ENCODE measurements around the genes AP1M1 and SMIM7.

GRCh38 chr19:16119356-16119890, 7.7 kb downstream of the RAB8A start:
- PRO-cap, result no peak

DNA sequence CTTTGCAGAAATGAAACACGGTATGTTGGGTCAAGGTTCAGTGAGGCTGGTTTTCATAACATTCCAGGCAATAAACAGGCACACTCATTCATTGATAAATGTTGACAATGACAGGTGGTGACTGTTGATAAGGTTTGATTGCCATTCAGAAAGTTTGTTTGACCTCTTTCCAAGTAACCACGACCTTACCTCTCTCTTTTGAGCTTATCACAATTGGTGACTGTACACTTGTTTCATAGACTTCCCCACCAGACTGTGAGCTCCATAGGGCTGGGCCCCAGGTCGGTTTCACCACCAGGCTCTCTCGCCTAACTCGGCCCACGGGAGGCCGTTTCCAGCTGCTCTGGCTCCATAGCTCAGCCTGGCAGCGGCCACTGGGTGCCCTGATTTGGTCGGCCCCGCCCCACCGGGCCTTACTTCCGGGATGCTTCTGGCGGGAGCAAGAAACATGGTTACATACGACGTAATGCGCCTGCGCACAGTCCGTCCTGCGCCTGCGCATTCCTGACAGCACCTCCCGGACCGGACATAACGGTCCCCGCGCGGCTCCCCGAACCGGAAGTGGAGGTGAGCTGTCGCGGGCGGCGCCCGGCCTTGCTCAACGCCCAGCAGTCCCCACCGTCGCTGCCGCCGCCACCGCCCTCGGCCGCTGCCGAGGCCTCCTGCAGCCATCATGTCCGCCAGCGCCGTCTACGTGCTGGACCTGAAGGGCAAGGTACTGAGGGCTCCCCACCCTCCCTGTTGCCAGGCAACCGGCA, at the start of gene AP1M1:
TSS of gene AP1M1 (plus strand) at position 558 of the 758 bp plus-strand sequence.
- PRO-cap, result bidirectional peak, plus-strand start at position 558 of the sequence, minus-strand start at position 353 of the sequence

DNA sequence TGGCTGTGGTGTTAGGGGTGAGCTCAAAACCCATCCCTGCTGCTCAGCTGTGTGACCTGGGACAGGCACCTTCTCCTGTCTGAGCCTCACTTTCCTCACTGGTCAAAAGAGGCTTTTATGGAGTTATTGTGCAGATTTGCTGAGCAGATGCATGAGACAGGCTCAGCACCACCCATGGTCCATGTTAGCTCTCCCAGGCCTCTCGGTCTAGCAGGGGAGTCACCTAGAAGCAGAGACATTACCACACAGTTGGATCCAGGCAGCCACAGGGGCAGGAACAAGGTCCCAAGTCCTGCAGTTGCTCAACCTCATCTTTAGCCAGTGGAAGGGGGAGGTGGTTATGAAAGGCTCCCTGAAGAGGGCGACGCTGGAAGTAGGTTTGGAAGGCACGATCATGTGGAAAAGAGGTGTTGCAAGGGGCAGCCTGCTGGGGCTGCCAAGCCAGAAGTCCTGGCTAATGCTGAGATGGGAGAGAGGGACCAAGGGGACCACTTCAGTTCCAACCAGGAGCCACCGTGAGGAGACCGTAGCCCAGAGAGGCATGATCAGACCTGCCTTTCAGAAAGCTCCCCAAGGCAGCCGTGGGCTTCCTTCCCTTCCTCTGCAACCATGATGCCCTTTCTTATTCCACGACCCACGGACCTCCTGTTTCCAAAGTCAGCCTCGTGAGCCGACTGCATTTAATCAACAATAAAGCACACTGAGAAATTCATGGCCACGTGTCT, 2.4 kb downstream of the AP1M1 start:
- PRO-cap, result no peak

- PRO-cap, result no peak
Measured at GRCh38 chr19:16331140-16331566, 6.5 kb downstream of the KLF2 start.

- PRO-cap, result no peak
Measured at GRCh38 chr19:16351012-16351499, 26.4 kb downstream of the KLF2 start.

DNA sequence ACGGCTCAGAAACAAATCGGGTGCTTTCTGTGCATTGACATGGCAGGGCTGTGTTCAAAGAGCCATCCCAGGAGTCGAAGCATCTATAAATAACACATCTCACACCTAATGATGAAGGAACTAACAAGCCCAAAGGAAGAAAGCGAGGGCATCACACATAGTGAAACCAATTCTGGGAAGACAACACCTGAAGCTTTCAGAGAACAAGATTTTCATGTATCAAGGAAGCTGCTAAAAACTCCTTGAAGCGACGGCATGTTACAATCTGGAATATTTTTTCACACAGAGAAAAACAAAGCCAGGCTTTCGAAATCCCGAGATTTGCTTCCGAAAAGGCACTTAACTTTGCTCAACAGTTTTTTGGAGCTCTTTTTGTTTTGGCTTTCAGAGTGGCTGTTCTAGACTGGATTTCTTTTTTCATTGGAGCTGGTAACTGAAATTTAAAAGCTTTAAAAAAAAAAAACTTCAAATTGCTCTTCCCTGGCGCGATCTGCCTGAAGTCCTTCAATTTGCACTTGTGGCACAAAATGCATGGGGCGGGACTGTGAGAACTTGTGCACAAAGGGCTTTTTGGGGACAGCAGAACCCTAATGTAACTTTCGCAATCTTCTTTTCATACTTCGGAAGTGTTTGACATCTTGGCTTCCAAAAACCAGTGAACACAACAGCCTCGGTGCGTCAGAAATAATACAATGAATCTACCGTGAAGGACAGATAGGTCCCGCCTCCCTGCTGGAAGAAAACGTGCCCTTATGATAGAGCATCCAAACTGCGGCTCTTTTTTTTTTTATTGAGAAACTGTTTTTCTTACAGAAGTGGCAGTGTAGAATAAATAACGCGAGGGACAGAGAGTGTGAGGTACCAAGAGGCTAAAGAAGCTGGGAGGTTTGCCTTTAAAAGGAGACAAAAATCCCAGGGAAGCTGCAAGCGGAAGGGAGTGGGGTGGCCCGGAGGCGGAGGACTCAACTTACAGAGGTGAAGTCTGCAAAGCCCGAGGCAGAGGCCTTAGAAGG, 36.5 kb downstream of the KLF2 start:
- PRO-cap, result no peak

- PRO-cap, result bidirectional peak, plus-strand start at chr19:16367612, minus-strand start at chr19:16367445
Measured at GRCh38 chr19:16367159-16367918, 42.7 kb downstream of the KLF2 start.

DNA sequence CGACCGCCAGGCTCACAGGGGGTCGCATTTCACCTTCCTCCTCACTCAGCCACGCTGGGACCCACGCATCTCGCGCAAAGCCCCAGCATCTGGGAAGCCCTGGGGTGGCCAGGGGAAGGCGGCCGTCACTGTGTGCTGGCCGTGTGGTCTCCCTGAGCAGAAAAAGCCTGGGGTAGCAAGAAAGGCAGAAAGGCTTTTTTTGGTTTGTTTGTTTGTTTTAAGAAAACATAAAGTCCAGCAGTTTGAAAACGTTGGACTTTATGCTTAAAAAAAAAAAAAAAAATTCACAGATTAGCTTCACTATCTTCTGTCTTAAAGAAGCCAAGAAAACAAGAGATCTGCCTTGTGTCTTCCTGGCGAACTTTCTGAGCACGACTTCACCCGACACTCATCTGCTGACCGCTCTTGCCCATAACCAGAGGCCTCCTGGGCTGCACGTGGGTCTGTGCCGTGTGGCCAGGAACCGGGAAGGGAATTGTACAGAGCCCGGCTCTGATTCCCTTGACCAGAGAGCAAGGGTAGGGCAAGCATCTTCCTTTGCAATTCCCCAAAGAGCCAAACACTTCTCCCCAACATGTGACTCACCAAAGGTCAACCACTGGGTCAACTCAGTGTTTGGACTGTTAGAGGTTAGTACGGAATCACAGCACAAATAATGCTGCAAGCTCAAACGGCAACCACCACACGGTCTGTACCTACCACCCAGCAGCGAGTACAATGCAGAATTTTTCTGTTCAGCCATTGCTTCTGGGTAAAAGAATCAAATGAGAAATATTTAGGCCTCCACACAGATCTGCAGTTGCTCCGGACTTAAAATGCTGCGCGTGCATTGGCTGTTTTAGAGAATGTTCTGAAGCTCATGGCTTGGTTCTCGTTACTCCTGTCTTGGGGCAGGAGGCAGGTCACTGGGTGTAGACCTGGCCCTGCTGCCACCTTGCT, 48.9 kb downstream of the KLF2 start:
- PRO-cap, result unidirectional peak, minus-strand start at position 367 of the sequence

- PRO-cap, result no peak
Measured at GRCh38 chr19:16374358-16374659, 49.7 kb downstream of the KLF2 start.

DNA sequence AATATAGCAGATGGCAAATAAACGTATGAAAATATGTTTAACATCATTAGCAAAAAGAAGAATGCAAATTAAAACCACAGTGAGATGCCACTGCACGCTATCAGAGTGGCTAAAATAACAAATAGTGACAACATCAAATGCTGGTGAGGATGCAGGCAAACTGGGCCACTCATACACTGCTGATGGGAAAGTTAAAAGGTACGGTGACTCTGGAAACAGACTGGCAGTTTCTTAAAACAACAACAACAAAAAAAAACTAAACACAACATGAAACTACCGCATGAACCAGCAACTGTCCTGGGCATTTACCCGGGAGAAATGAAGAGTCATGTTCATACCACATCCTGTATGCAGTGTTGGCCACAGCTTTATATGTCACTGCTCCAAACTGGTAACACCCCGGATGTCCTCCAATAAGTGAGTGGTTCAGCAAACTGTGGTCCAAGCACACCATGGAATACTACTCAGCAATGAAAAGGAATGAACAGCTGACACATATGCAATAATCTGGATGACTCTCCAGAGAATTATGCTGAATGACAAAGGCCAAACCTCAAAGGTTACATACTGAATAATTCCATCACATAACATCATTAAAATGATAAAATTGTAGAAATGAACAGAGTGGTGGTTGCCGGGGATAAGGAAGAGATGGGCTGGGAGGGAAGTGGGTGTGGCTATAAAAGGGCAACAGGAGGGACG, 22.3 kb downstream of the EPS15L1 start:
- PRO-cap, result no peak

GRCh38 chr19:16457445-16458765, 13.9 kb downstream of the EPS15L1 start:
- PRO-cap, result no peak

DNA sequence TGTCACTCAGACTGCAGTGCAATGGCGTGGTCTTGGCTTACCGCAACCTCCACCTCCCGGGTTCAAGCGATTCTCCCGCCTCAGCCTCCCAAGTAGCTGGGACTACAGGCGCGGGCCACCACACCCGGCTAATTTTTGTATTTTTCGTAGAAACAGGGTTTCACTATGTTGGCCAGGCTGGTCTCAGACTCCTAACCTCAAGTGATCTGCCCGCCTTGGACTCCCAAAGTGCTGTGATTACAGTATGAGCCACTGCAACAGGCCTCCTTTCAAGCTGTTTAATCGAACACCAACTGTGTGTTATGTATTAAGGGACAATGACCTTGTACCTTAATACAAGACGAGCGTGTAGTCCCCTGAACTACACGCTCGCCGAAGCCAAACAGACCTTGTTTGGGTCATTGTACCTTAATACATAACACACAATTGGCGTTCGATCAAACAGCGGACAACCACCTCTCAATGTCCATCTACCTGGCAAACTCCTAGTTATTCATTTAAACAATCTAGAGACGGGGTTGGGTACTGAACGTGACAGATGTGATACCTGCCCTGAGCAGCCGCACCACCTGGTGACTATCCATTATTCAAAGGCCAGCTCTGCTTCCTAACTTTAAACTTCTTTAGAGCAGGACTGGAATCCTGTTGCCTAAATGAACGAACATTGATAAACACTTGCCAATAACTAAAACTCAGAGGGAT, 1.4 kb downstream of the CHERP start:
- PRO-cap, result no peak

GRCh38 chr19:16554908-16555420, 12.7 kb upstream of the CHERP start:
- PRO-cap, result no peak

DNA sequence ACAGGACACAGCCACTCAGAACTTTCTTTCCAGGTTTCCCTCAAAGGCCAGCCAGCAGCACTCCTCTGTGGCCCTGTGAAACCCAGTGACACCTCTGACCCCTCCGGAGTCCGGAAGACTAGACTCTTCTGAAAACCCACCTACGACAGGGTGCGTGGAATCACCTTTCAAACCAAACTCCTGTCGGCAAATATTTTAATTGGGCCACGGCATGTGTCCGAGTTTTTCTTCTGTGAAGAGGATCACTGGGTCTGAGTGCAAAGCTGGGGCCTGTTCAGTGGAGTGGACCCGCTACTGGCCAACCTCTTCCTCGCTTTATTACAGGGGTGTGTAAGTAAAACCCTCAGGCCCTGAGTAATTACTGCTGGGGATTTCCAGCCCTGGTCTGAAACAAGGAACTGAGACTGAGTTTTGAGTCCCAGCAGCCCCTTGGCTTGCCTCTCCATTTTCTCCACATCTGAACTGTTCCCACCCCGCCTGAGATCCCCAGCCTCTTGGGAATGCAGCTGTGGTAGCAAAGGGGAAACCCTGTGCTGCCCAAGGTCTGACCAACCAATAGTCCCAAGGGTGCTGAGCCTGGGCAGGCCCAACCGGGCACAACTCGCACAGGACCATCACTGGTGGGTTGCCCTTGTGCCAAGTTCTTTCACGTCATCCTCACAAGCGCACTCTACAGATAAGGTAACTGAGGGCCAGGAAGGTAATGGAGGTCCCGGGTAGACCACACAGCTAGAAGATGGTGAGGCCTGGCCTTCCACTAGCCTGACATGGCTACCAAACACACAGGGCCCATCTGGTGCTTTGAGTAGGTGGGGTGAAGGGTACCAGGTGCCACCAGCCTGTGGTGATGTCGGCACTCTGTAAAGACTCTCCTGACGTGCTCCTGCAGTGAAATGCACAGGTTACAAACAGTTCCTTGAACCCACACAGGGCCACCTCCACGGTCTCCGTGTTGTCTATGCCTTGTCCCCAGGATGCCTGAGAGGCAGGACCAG, 13.7 kb upstream of the SLC35E1 start:
- PRO-cap, result no peak

DNA sequence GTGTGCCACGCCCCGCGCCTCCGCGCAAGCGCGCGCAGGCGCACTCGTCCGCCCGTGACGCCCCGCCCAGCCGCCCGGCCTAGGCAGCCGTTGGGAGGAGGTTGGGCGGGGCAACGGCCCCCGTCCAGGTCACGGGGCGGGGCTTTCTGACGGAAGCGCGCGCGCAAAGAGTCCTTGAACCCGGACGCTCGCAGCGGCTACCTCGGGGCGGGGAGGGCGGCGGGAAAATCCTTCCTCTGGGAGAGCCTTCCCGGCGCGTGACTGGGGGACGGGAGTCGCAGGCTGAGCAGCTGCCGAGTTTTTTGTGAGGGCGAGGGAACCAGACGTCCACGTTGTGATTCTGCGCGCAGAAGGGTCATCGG, 298 bp upstream of the MED26 start:
- PRO-cap, result bidirectional peak, plus-strand start at position 149 of the sequence, minus-strand start outside the sequence; unidirectional peak, plus-strand start at position 296 of the sequence

DNA sequence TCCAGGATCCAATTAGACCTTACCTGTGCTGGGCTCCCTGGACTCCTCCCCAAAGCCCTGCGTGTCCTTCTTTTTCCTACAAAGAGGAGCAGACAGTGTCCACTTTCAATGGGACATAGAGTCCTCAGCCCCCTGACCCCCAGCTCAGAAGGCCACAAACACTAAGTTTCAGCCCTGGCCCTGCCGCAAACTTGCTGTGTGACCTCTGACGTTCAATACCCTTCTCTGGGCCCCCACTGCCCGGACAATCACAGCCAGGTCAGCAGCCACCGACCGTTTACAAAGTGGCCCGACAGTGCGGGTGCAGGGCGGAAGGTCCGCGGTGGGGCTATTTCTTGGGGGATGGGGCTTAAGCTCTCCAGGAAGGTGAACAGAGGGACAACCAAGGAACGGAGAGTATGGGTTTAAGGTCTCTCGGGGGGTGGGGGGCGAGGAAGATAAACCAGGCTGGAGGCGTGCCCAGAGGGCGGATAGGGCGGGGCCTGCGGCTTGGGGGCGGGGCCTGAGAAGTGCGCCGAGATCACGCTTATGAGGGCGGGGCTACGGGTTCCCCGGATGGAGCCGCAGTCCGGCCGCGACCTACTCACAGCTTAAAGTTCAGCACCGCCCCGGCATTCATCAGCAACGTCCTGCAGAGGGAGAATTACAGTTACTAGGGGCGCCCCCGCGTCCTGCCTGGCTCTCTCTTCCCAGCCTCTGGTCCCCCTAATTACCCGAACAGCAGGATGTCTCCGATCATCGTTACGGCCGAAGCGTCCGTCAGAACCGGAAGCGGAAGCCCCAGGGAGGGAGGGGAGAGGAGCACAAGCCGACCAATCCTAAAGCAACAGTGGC, at the start of gene SMIM7:
TSS of gene SMIM7 (minus strand) at position 773 of the 834 bp plus-strand sequence.
- PRO-cap, result unidirectional peak, plus-strand start at position 543 of the sequence; bidirectional peak, plus-strand start outside the sequence, minus-strand start at position 761 of the sequence

GRCh38 chr19:16660206-16660743, 331 bp upstream of the SMIM7 start:
- PRO-cap, result bidirectional peak, plus-strand start at chr19:16660378, minus-strand start at chr19:16660132

DNA sequence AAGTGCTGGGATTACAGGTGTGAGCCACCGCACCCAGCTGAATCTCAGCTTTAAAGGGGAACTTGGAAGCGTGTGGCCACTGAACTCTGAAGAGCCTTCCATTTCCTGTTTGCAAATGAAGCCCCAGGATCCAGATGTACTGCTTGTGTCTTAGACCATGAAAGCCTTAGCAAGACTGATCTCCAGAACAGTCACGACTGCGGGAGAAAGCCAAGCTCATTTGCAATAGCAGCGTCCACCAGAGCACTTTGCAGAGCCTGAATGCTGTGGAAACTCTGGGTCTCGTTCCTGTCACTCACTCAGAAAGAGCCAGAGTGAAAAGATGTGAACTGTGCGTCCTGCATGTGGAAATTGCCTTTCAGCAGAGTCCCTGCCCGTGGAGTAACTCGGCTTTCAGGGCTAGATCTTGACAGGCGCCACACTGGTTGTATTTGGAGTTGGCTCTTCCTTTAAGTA, 4.8 kb downstream of the SIN3B start:
- PRO-cap, result no peak

- PRO-cap, result no peak
Measured at GRCh38 chr19:16837495-16837972, 8.3 kb downstream of the SIN3B start.

DNA sequence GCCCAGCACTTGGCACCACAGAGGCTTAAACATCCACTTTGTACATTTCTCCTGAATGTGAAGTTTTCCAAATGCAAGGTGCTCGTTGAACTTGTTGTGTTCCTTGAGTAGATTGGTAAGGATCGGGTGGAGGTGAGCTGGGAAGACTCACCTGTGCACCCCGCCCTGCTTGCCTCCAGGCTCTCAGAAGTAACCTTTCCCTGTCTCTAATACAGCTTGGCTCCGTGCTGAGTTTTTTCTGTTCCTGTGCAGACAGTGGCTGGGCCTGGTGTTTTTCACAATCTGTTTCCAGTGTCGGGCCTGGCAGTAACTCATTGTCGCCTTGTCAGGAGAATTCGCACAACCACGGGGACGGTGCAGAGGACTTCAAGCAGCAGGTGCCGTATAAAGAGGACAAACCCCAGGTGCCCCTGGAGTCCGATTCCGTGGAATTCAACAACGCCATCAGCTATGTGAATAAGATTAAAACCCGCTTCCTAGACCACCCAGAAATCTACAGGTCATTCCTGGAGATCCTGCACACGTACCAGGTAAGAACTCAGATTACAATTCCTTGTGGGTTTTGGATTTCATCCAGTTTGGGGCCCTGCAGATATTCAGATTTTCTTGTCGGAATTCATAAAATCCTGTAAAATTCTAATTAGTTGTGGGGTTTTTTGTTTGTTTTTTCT, 12.4 kb downstream of the SIN3B start:
- PRO-cap, result no peak

Measured in sciatic nerve (tissue), 1 donor.